Neural crest cell (in vitro differentiated cells): ENCODE data around the genes ZNF799, GET3 and GADD45GIP1.

DNA sequence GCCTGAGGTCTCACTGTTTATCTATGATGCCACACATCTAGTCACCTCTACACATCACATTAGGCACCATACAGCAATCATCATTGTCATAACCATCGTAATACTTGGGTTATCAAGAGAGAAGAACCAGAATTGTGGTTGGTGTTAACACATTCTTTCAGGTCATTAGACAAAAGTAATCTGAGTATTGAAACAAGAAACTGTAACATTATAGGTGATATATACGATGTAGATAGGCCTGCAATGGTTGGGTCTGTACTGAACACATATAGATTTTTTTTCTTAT is 23.2 kb downstream of the ZNF44 start:
- PRO-cap: no peak

DNA sequence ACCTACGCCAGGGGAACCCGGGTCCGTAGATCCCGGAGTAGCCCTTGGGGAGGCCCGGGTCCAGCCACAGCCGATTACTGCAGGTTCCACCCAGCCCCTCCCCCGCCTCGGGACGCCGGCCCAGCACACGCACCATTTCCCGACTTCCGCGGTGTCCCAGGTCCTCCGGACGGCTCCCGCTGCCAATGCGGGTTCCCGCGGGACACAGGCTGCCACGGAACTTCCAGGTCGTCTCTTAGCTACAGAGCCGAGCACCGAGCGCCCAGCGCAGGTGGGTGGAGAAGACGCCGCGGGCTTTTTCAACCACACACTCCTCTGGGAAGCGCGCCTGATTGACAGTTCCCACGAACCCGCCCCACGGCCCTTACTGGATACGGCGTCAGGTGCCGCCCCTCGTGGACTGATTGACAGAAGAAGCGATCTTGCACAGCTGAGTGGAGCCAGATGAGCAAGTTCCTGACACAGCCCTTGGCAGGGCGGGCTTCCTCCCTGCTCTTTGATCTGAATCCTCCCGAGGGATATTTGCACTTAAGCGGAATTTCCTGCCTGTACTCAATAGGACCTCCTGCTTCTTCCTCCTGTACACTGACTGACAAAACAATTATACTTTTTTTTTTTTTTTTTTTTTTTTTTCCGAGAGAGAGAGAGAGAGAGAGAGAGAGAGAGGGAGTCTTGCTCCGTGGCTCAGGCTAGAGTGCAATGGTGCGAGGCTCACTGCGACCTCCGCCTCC is at the start of gene ZNF799:
ZNF799 (minus strand) TSS at position 337 of the 731 bp plus-strand sequence.
- PRO-cap: bidirectional peak, plus-strand start at position 451 of the sequence, minus-strand start at position 237 of the sequence

- PRO-cap: no peak
Observed at GRCh38 chr19:12513481-12514272, 29.1 kb upstream of the ZNF709 start.

GRCh38 chr19:12615388-12615639 is 4.6 kb downstream of the ZNF791 start:
- PRO-cap: no peak

- PRO-cap: no peak
Observed at GRCh38 chr19:12668475-12668873, 741 bp downstream of the WDR83OS start.

DNA sequence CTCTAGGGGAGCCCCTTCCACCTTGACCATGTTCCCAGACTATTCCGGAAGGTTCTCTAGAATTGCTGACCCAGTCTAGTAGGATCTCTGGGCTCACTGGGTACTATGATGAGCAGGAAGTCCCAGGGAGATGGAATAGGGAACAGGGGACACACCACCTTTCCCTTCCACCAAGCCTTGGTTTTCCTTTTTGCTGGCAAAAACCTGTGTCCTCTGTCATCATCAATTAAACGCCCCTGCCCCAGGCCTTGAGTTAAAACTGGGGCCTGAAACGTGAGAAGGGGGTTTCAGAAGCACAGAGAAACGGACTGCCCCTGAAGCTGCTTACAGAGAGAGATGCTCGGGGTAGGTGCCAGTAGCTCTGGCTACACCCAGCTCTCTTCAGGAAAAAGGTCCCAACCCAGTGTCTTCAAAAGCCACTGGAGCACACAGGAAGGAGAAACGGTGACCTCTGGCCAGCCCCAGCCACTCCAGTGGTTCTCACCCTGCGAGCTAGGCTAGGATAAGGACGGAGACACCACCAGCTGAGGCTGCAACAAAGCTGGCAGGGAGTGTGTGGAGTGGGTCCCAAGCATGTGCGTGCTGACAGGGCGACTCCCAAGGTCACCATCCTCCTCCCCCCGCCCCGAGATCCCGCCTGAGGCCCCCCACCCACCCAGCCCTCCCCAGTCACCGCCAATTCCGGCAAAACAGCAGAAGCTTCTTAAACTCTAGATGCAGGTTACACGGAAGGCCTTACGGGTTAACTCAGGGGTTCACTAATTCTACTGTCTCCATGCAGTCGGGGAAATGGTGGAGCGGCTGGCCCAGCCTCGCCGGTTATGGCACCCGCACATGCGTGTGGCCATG is 3.8 kb upstream of the FBXW9 start:
- PRO-cap: no peak

GRCh38 chr19:12721720-12721940 is 2.1 kb downstream of the TNPO2 start:
- PRO-cap: no peak

- PRO-cap: bidirectional peak, plus-strand start at chr19:12722317, minus-strand start at chr19:12722227; bidirectional peak, plus-strand start at chr19:12722843, minus-strand start at chr19:12722676
Observed at GRCh38 chr19:12721941-12722901, 1.5 kb downstream of the TNPO2 start.

DNA sequence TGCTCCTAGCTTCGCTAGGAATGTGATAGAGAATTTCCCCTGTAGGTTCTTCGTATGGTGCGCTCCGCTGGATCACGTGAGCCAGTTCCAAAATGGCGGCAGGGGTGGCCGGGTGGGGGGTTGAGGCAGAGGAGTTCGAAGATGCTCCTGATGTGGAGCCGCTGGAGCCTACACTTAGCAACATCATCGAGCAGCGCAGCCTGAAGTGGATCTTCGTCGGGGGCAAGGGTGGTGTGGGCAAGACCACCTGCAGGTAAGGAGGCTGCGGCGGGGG is at the start of gene GET3:
GET3 (plus strand) TSS at position 84 of the 274 bp plus-strand sequence.
- PRO-cap: bidirectional peak, plus-strand start at position 101 of the sequence, minus-strand start outside the sequence

- PRO-cap: no peak
Observed at GRCh38 chr19:12752159-12752852, 715 bp downstream of the BEST2 start.

GRCh38 chr19:12841053-12841967 is 3.0 kb downstream of the MAST1 start:
- PRO-cap: bidirectional peak, plus-strand start at chr19:12841415, minus-strand start at chr19:12841186

DNA sequence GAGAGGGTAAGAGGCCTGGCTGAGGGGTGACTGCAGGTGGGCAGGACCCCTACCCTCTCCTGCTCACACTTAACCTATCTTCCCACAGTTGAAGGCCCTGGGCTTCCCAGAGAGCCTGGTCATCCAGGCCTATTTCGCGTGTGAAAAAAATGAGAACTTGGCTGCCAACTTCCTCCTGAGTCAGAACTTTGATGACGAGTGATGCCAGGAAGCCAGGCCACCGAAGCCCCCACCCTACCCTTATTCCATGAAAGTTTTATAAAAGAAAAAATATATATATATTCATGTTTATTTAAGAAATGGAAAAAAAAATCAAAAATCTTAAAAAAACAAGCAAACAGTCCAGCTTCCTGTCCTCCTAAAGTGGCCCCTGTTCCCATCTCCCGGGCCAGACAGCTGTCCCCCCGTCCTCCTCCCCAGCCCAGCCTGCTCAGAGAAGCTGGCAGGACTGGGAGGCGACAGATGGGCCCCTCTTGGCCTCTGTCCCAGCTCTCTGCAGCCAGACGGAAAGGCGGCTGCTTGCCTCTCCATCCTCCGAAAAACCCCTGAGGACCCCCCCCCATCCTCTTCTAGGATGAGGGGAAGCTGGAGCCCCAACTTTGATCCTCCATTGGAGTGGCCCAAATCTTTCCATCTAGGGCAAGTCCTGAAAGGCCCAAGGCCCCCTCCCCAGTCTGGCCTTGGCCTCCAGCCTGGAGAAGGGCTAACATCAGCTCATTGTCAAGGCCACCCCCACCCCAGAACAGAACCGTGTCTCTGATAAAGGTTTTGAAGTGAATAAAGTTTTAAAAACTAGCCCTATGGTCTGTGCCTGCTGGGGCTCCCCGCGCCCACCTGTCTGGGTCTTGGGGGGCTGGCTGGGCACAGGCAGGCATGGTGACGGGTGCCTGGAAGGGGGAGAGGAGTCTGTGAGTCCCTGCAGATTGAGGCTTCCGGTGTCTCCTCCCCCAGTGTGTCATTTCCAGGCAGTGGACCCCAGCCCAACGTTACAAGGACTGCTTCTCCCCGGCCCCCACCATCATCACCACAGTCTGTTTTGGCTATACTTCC is 3.9 kb downstream of the GADD45GIP1 start:
- PRO-cap: no peak

DNA sequence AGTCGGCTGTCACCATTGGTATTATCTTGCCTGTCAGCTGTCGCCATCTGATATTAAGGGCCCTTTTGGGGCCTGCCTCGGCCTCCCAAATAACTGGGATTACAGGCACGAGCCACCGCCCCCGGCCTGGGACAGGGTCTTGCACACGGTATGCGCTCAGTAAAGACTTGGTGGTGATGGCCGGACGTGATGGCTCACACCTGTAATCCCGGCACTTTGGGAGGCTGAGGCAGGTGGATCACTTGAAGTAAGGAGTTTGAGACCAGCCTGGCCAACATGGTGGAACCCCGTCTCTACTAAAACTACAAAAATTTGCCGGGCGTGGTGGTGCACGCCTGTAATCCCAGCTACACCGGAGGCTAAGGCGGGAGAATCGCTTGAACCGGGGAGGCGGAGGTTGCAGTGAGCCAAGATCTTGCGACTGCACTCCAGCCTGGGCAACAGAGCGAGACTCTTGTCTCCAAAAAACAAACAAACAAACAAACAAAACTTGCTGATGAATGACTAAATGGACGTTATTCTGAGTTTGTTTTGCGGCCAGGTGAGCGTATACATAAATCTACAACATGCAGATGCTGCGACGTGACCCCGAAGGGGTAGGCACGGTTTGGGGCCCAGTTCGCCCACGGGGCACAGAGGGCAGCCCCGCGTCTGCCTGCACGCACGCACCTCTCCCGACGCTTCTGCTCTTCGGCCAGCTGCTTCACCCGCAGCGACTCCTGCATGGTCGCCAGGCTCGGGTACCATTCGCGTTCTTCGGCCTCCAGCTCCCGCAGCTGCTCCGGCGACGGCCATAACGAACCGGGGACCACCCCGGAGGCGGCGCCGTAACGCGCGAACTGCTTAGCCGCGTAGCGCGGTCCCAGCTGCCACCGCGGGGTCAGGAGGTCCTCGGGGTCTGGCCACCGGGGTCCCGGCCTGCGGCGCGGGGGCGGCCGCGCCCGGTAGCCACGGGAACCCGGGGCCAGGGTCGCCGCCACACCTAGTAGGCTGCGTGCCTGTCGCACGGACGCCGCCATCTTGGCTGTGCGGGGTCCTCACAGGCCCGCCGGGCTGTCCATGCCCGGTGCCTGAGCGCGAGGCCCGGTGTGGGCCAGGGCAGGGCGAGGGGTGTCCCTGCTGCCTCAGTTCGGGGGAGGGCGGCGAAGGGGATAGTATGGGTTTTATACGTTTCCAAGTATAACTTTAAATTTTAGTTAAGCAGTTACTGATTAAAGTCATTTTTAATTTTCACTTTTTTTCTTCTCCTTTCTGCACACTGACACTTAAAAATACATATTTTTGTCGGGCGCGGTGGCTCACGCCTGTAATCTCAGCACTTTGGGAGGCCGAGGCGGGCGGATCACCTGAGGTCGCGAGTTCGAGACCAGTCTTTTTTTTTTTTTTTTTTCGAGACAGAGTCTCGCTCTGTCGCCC is at the start of gene GADD45GIP1:
GADD45GIP1 (minus strand) TSS at position 1,030 of the 1,416 bp plus-strand sequence.
- PRO-cap: bidirectional peak, plus-strand start at position 794 of the sequence, minus-strand start at position 692 of the sequence; bidirectional peak, plus-strand start at position 1,127 of the sequence, minus-strand start at position 1,022 of the sequence

DNA sequence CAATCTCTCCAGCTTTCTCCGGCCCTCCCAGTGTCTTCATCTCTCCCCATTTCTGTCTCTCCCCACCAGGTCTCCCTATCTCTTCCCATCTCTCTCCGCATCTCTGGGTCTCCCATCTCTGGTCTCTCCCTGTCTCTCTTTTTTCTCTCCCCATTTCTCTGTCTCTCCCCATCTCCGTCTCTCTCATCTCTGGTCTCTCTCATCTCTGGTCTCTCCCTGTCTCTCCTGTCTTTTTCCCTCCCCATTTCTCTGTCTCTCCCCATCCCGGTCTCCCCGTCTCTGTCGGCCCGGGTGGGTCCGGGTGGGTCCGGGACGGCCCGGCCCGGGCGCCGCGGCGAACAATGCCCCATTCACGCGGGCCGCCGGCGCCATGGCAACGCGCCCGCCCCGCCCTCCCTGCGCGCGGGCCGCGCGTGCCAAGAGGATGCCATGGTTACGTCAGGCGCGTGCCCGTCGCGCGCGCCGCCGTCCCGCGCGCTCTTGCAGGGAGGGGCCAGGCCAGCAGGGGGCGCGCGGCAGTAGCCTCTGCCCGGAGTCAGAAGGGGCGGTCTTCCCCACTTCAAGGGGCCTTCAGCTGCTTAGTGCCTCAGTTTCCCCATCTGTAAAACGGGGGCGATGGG is 11.9 kb upstream of the NFIX start:
- PRO-cap: no peak

DNA sequence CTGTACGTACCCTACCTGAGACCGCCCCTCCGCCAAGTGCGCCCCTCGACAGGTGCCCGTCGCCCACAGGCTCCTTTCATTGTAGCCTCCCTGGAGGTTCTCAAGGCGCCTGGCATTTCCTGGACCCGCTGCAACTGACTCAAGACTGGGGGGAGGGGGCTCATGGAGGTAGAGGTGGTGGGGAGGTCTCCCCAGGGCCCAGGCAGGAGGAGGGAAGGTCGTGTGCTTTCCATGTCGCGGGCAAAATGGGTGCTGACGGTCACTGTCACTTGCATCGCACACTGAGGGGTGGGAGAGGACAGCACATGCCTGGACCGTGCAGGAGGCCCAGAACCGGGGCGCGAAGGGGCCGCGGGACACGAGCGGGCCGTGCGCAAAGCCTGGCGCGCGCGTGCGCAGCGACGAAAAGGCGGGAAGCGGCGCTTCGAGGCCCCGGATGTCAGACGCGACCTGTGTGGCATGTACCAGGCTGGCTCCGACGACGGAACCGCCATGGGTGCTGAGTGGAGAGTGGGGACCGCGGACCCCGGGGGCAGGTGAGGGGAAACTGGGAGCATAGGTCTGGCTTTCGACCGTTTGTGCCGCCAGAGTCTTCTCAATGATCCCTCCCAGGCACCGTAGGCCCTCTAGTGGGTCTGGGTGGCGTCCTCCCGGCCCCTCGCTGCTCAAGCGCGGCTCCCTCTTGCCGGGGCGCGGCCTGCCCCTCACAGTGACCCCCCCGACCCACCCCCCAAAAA is 16.6 kb downstream of the NFIX start:
- PRO-cap: no peak

GRCh38 chr19:13053709-13054395 is 48.8 kb downstream of the LYL1 start:
- PRO-cap: no peak

DNA sequence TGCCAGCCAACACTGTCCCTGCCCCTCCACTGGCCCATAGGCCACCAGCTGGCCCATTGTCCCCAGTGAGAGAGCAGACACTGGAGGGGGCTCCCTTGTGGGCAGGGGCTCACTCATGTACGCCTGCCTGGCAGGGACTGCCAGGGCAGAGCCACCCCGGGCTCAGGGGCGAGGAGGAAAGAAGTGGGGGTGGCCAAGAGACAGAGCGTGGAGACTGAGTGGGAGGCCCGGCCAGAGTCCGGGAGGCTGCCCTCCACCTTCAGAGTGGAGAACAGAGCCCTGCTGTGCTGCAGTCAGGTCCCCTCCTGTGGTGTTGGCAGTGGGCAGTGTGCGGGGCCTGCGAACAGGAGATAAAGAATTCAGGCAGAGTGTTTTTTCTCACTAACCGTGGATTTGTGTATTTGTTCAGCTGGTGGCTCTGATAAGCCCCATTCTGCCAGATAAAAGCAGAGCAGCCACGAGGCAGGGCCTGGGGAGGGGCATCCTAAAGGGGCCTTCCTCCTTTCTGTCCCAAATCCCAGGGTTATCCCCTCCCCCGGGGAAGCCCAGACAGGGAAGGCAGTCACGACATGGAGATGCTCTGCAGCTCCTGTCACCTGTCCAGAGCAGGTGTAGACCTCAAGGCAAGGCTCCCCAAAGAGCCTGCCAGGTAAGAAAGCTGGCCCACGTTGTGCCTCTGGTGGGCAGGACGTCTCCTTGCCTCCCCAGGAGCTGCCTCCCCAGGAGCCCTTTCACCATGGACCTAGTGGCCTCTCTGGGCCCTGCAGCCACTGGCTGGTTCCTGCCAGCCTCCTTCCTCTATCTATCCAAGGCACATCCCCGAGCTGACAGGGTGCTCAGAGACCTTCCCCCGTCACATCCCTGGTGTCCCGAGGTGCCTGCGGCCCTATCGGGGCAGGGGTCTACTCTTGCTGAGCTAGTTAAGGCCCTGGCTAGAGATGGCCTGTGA is 33.0 kb downstream of the LYL1 start:
- PRO-cap: no peak

DNA sequence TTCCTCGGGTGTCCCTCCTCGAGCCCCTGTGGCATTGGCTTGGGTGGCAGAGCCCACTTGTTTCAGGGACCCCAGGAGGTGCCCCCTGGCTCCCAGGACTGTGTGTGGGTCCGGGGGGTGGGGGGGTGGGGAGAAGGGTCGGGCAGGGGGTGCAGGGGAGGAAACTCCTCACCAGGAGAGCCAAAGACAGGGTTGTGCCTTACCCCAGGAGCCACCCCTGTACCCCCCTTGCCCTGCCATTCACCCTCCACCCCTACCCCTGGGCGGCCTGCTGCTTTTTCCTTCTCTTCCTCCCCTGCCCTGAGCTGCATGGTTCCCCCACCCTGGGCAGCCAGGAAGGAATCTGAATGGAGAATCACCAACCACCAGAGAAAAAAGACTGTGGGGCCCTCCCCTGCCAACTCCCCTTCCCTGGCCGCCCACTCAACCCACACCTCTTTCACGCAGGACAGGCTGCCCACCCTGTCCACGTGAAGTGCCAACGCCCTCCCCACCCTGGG is 9.6 kb downstream of the STX10 start:
- PRO-cap: no peak

DNA sequence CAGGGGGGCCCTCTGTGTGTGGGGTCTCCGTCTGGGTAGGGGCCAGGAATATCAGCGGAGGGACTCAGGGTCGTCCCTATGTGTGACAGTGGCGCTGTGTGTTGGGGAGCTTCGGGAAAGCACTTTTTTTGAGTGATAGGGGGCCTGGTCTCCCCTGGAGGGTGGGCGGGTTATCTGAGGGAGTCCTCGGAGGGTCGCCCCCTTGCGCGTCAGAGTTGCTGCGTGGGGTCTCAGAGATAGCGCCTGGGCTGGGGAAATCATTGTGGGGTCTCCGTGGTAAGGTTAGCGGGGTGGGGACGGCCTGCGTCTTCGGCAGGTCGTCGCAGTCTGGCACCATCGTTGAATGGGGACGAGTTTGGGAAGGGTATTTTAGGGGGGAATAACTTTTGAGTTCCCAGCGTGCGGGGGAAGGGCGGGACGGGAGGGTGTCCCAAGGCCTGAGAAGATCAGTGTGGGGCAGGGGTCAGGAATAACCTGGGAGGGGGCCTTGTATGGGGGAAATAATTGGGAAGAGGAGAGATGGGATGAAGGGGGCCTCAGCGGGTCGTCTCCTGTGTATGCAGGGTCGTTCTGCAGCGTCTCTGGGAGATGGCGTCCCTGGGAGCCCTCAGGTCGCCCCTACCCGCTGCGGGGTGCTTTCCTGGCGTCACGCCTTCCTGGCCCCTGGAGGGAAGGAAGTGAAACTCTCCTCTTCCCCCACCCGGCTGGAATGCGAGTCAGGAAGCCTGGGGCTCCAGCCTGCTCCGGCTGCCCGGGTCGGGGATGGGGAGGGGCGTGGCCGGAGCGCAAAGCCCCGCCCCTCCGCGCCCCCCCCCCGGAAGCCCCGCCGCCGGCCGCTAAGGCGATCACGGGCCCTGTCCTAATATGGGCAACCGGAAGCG is 1.0 kb downstream of the IER2 start:
- PRO-cap: bidirectional peak, plus-strand start at position 212 of the sequence, minus-strand start at position 103 of the sequence; bidirectional peak, plus-strand start outside the sequence, minus-strand start at position 711 of the sequence

- PRO-cap: bidirectional peak, plus-strand start at chr19:13153055, minus-strand start at chr19:13152913
Observed at GRCh38 chr19:13152454-13152985, 2.3 kb downstream of the IER2 start.